Cardiac fibroblast (primary cell): ENCODE data around the genes COL23A1, SQSTM1 and RNF130.

DNA sequence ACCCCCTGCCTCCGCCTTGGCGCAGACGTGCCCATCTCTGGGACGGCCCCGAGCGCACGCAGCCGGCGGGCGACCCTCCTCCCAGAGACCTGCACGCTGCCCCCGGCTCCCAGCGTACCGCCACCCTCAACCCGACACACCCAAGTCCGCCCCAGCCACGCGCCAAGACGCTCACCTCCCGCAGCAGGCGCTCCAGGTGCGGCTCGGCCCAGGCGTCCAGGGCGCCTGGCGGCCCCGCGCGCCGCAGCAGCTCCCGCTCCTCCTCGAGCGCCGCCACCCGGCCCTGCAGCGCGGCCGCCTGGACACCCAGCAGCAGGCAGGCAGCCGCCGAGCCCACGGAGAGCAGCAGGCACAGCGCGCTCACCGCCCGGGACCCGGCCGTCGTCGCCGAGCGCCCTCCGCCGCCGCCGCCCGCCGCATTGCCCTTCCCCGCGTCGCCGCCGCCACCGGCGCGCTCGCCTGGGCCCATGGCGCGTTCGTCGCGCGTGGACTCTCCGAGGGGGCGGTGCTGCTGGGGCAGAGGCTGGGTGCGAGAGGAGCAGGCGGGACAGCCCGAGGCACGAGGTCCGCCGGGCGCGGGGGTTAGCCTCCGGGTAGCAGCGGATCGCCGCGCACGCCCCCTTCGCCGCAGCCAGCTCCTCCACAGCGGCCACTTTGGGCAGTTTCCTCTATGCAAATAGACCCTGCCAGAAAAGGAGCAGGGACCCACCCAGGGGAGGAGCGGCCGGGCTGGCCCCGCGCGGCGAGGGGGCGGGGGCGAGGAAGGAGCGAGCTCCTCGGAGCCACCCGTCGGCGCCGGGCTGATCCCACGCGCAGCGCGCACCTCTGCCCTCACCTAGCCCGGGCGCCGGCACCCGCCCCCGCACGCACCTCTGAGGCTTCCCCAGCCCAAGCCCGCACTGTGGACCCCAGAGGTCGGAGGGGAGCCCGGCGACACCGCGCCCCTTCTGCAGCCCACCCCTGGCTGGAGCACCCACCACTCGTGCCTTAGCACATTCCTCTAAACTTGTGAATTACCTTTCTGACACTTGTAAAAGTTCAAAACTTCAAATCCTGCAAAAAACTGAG lies at the start of gene COL23A1:
Gene COL23A1 (minus strand): TSS at position 665 of the 1,068 bp plus-strand sequence.
- RRBS, result 3% methylated on average over 53 of the region's 122 CpGs

- RRBS, result no CpG with 5 or more reads among the region's 2 CpGs
These were observed 9.6 kb upstream of the ZFP2 start for GRCh38 chr5:178885711-178886869.

DNA sequence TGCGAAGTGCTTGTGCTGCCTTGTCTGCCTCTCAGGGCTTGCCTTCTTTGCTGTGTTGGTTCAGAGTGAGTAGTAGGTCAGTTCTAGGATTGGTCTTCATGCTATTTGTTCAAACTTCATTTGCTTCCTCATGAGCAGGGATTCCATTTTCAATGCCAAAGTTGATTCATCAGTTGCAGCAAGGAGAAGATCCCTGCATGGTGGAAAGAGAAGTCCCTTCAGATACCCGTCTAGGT lies 16.7 kb downstream of the ZNF354C start:
- RRBS, result no CpG with 5 or more reads among the region's 2 CpGs

GRCh38 chr5:179166916-179167394 lies 106.8 kb downstream of the ZNF354C start:
- RRBS, result 10% methylated on average over 27 of the region's 44 CpGs

- RRBS, result no CpG with 5 or more reads among the region's 12 CpGs
These were observed 2.6 kb downstream of the ADAMTS2 start for GRCh38 chr5:179342641-179343161.

DNA sequence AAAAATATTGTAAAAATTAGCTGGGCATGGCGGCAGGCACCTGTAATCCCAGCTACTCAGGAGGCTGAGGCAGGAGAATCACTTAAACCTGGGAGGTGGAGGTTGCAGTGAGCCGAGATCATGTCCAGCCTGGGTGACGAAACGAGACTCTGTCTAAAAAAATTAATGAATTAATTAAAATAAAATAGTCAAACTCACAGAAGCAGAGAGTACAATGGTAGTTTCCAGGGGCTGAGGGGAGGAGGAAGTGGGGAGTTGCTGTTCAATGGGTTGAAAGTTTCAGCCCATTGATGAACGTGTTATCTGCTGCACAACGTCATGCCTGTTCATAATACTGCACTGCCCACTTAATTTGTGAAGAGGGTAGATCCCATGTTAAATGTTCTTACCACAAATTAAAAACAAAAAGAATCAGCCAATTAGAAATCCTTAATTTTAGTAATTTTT lies 16.5 kb upstream of the RUFY1 start:
- RRBS, result no CpG with 5 or more reads among the region's 6 CpGs

DNA sequence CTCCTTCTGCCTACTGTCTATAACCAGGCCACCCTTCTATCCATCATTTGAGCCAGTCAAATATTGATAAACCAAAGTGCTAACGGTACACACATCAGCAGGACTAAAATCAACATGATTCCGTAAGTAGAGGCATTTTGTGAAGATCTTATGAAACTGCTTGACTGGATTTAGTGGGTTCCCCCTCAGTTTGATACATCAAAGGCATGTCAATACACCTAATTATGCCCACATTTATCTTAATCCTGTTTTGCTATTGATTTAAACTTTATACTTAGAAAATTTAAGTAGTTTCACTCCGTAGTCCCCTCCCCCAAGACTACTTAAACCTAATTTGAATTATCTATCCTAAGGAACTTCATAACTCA lies 7.1 kb downstream of the HNRNPH1 start:
- RRBS, result no CpG with 5 or more reads among the region's 3 CpGs

- RRBS, result 2% methylated on average over 17 of the region's 62 CpGs
These were observed 915 bp upstream of the HNRNPH1 start for GRCh38 chr5:179624092-179625080.

GRCh38 chr5:179657897-179658418 lies 22.9 kb downstream of the CBY3 start:
- RRBS, result no CpG with 5 or more reads among the region's 45 CpGs

- RRBS, result 82% methylated on average over 9 of the region's 71 CpGs
These were observed 5.3 kb downstream of the MGAT4B start for GRCh38 chr5:179801140-179802012.

DNA sequence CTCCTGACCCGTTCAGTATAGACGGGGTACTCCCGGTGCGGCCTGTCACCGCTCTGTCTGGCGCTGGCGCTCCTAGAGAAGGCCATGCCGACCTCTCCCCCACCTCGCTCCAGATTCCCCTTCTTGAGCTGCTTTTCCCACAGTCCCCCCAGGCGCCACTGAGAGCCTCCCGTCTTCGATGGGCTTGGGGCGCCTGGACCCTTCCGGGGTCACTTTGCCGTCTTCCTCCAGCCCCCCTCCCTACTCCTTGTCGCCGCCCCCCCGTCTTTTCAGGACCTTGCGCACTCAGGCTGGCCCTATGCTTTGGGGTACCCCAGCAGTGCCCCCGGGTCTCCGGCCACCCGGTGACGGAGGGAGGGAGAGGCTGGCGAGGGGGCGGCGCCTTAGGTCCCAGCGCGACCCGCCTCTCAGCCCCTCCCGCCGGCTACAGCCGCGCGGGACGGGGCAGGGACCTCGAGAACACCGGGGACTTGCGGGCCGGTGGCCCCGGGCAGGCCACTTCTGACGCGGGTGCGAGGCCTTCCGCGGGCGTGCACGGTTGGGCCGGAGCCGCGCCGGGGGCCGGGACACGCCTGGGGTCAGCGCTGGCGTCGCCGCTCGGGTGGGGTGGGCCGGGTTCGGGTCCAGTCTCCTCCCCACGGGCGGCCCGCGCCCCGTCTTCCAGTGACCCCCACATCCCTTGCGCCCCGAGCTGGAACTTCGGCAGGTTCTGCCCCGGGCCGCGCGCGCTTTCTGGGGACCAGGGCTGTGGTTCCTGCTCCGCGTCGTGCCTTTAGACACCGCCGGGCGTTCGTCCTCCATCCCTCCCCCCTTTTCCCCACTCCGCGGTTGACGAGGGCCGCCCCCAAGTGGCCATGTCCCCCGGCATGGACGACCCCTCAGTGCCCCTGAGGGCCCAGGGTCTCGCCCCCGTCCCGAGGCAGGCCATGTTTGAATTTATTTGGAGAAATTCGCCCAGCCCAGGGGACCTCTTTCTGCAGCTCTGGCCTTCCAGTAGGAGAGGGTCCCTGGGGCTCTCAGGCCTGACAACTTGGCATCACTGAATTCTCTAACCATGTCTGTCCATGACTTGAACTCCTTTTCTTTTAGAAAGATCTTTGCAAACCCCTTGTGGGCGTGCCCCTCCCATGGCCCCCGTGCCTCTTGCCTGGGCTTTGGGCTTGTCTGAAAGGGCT lies 3.8 kb upstream of the SQSTM1 start:
- RRBS, result 6% methylated on average over 50 of the region's 92 CpGs

DNA sequence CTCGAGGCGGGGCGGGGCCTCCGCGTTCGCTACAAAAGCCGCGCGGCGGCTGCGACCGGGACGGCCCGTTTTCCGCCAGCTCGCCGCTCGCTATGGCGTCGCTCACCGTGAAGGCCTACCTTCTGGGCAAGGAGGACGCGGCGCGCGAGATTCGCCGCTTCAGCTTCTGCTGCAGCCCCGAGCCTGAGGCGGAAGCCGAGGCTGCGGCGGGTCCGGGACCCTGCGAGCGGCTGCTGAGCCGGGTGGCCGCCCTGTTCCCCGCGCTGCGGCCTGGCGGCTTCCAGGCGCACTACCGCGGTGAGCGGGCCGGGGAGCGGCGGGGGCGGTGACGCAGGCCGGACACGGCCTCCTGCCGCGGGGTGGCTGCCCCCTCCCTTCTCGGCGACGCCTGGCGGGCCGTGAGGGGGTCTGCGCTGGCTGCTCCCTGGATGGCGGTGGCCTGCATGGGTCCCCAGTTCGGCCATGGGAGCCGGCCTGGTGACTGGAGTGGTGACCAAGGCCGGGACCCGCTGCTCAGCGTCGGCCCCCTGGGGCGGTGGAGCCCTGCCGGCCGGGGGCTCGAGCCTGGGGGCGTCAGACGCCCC lies at the start of gene SQSTM1:
Gene SQSTM1 (plus strand): TSS at position 61 of the 584 bp plus-strand sequence.
- RRBS, result 1% methylated on average over 21 of the region's 74 CpGs

- RRBS, result no CpG with 5 or more reads among the region's 8 CpGs
These were observed 51.9 kb upstream of the TBC1D9B start for GRCh38 chr5:179959597-179959999.

DNA sequence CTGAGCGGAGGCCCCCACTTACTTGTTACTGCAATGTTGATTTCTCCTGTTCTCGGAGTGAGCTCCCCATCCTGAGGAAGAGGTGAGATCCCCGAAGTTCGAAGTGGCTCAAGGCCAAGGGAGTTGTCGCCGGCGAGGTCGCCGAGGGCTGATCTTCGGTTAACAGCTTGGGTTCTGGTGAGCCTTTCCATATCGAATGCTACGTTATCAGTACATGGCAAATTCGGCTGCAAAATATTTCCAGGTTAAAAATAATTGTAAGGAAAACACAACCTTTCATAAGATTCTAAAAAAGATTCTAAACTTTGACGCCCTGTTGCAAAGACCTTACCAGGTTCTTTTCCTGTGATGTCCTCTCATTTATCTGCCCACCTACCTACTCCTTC lies 59.1 kb upstream of the TBC1D9B start:
- RRBS, result no CpG with 5 or more reads among the region's 14 CpGs

GRCh38 chr5:179969068-179969544 lies 61.4 kb upstream of the TBC1D9B start:
- RRBS, result no CpG with 5 or more reads among the region's 4 CpGs

GRCh38 chr5:180000863-180001761 lies 70.4 kb downstream of the RNF130 start:
- RRBS, result no CpG with 5 or more reads among the region's 3 CpGs

- RRBS, result 2% methylated on average over 42 of the region's 153 CpGs
These were observed at the start of gene RNF130 for GRCh38 chr5:180071245-180072390. RNF130 (minus strand) TSS chr5:180071759.

- RRBS, result no CpG with 5 or more reads among the region's 13 CpGs
These were observed 25.0 kb upstream of the RASGEF1C start for GRCh38 chr5:180233941-180234521.

DNA sequence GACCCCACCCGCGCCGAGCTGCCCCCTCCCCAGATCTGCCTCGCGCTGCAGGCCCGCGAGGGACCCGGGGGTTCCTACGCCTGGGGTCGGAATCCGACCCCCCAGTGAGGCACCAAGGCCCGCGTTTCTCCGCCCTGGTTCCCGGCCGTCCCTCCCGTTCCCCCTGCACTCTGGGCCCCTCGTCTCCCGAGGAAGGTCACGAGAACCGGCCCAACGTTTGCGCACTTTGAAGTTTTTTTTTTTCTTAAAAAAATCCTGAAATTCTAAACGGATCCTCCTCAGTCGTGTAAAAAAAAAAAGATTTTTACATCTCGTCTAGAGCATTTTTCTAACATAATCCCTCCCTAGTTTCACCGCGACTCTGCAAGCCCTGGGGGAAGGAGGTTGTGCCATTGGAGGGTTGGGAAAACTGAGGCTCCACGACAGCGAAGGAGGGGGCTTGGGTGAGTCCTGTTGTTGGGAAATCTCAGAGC lies 958 bp upstream of the GFPT2 start:
- RRBS, result 7% methylated on average over 14 of the region's 30 CpGs